Vermiform appendix (tissue), 1 donor: ENCODE data around the genes TNFSF9, TNFSF14, ADGRE1 and MBD3L5.

DNA sequence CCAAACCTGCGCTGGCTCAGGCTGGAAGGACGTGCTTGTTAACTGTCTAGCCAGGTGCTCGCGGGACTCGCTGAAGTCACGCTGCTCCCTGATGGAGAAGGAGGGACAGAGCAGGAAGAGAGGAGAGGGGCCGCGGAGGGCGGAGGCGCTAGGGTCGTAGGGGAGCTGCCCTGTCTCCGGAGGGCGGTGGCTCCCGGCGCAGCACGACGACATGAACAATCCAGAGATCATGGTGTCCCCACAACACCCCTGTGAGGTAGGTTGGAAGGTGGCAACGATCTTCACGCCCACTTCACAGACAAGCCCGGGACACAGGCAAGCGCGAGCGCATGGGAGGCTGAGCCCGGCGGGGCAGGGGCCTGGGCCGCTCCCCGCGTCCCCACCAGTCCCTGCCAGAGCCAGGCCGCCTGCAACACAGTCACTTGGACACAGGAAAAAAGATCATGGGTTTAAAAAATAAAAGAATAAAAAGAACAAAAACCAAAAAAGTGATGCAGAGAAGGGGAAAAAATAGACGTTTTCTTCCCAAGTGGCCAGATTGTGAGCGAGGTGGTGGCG lies 10.3 kb downstream of the KHSRP start:
- PRO-cap, result no peak

DNA sequence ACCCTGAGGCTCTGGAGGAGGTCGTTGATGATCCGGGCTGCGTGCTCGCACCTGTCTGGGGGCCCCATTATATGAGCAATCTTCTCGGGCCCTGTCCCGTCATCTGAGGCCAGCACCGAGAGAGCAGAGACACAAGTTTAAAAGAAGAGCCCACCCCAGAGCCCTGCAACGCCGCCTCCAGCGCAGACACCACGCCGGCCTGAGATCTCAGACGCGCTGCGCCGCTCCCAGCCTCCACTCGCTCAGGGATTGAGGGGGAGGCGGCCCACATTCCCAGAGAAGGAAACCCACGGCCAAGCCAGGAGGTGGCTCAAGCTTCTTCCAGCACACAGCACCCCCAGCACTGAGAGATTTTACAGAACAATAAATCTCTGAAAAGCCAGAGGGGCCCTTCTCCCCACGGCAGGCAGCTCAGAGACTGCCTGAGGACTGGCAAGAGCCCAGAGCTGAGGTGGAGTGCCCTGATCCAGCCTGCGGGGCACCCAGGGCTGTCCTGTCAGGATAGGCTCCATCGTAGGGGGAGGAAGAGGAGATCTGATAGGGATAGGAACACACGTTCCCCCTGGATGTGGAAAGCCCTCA lies 7.5 kb downstream of the KHSRP start:
- PRO-cap, result no peak

- PRO-cap, result no peak
Observed at GRCh38 chr19:6516781-6517415, 13.9 kb upstream of the TNFSF9 start.

DNA sequence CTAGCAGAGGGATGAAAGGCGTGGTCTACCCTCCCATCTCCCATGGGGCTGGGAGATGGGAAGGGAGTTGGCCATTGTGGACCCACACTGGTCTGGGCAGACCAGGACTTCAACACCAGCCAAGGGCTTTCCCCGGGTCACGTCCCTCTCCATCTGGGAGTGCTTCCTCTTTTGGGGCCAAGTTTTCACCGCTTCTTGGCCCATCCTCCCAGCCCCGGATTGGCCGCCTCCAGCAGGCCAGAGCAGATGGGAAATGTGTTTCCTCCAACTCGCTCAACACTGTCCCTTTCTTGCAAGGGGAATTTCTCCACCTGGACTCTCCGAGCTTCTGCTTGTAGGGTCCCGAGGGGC lies 2.1 kb upstream of the TNFSF9 start:
- PRO-cap, result unidirectional peak, minus-strand start at position 155 of the sequence

GRCh38 chr19:6530543-6531551 lies at the start of gene TNFSF9:
Gene TNFSF9, plus strand, starts transcription at chr19:6531026.
- PRO-cap, result bidirectional peak, plus-strand start at chr19:6531026, minus-strand start at chr19:6530885

DNA sequence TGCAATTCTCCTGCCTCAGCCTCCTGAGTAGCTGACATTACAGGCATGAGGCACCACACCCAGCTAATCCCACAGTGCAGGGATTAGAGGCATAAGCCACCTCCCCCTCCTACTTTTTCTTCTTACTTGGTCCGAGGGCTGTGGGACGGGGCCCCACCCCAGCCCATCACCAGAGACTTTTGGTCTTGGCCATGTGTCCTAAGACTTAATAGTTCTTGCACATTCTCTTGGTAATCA lies 17.8 kb upstream of the CD70 start:
- PRO-cap, result no peak

DNA sequence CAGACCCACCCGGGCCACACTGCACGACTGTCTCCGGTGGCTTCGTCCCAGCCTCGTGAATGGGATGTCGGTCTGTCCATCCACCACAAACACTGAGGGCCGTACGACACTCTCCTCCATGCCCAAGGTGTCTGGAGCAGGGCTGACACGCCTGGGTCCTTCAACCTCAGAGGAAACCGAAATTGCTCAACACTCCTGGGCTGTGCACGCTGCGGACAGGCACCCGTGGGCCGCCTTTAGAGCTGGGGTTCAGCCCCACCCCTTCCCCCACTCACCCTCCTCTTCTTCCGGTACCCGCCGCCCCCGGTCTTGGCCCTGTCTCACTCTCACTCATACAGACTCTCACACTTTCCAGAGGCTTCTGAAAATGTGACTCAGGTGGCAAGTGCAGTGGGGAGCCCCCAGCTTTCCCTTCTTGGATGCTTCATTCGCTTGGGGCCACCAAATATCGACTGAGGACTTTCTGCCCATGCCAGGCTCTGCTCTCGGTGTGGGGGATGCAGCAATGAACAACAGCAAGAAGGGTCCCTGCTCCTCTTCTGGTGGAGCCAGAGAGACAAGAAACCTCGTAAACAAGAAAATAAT lies at the start of gene TNFSF14:
TNFSF14 (minus strand) TSS at position 211 of the 585 bp plus-strand sequence.
- PRO-cap, result no peak

GRCh38 chr19:6678906-6679808 lies 9.2 kb upstream of the TNFSF14 start:
- PRO-cap, result no peak

DNA sequence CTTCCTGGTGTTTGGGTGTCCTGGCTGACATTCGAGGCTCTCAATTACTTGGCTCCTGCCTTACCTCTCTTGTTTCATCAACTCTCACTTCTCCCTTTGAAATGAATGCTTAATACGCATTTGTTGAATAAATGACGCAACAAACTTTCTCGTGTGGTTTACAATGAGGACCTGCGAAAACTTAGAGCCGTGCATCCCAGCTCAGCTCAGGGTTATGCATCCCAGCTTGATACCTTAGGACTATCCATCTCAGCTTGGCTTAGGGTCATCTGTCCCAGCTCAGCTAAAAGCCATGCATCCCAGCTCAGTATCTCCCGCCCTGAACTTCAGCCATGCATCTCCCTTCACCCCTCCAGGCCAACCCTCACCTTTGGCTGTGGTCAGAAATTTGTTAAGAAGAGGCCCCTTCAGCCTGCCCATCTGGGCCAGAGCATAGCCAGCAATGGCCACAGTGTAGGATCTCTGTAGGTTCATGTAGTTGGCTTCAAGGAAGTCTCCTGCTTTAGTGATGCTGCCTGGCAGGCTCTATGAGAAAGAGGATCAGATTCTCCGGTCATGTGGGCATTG lies 16.5 kb upstream of the TNFSF14 start:
- PRO-cap, result no peak

DNA sequence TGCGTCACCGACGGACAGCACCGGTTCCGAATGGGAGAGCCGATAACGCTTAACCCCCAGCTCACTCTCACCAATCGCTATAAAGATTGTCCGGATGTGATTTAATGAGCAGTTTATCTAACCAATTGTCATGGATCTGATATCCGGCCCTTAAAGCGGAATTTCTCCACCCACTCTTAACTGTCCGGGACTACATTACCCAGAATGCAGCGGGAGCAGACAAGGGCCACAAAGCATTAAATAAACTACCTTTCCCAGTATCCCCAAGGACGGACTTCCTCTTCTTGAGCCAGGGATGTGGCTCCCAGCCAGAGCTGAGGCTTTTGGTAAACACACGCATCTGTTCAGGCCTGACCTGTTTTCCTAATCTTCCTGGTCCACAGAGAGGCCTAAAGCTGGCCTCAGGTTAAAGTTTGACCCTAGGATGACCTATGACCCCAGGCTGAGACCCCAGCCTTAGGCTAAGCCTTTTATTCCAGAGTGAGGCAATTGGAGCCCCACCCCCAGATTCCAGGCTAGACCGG lies 404 bp upstream of the GPR108 start:
- PRO-cap, result no peak

DNA sequence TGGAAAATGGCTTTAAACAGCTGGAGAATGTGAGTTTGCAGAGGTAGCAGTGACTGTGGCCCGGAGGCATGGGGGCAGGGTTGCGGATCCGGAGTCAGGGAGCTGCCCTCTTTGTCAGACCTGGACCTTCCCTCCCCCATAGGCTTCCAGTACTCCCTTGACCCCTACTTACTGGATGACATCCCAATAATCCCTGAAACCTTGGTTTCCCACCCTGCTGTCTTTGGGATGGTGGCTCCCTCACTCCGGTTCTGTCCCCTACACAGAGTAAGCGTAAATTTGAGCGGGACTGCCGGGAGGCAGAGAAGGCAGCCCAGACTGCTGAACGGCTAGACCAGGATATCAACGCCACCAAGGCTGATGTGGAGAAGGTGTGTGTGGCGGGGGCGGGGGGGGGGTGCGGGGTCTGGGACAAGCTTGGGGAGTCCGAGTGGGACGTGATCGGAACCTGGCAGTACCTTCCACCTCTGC lies 3.8 kb downstream of the TRIP10 start:
- PRO-cap, result no peak

- PRO-cap, result no peak
Observed at GRCh38 chr19:6827893-6829284, 55.9 kb downstream of the VAV1 start.

- PRO-cap, result unidirectional peak, plus-strand start at chr19:6887580
Observed at GRCh38 chr19:6887240-6887653, at the start of gene ADGRE1. Gene ADGRE1, plus strand, starts transcription at chr19:6887579.

GRCh38 chr19:7030178-7030876 lies at the start of gene MBD3L5:
Gene MBD3L5, plus strand, starts transcription at chr19:7030578.
- PRO-cap, result no peak

DNA sequence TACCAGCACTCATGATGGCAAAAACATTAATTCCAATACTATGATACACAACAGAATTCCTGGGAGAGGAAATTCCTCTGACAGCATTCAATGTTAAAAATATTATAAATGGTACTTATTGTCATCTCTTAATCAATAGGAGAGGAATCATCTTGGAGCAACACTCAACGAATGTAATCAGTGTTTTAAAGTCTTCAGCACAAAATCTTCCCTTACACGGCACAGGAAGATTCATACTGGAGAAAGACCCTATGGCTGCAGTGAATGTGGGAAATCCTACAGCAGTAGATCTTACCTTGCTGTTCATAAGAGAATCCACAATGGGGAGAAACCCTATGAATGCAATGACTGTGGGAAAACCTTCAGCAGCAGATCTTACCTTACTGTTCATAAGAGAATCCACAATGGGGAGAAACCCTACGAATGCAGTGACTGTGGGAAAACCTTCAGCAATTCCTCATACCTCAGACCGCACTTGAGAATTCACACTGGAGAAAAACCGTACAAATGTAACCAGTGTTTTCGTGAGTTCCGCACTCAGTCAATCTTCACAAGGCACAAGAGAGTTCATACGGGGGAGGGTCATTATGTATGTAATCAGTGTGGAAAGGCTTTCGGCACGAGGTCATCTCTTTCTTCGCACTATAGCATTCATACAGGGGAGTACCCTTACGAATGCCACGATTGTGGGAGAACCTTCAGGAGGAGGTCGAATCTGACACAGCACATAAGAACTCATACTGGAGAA lies 13.4 kb downstream of the ZNF557 start:
- PRO-cap, result no peak

DNA sequence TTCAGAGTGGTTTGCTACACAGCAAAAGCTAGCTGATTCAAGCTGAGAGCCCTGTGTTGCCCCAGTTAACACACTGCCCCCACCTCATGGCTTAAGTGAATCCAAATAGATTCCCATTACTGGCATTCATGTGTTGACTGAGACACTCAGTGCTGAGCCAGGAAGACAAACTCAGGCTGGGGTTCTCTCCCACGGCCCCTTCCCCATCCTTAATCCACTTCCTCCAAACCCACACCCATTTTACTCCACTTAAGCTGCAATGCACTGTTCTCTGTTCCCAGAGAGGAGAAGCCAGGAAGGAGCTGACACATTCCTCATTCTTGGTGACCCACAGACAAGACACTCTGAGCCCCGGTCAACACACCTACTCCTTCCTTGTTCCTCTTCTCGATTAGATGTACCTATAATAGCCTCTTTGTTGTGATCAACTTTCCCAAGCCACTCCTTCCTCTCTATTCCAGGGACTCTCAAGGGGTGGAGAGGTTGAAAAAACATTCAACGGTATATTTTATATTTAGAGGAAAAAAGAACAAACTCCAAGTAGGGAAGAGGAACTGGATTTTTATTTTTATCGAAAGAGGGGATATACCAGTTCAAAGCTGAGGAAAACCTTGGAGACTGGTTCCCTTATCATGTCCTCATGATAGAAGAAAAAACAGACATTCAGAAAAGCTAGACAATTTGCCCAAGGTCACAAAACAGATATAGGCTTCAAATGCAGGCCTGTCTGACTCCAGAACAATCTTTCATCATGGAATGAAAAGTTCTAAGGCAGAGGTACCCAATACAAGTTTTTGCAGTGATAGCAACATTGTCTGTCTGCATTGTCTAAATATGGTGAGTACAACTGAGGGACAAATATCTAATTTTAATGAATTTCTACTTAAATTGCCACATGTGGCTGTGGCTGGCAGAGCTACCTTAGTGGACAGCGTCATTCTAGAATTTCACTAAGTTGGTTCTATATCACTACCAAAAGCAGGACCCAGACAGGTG lies 46.9 kb downstream of the INSR start:
- PRO-cap, result unidirectional peak, plus-strand start at position 280 of the sequence

DNA sequence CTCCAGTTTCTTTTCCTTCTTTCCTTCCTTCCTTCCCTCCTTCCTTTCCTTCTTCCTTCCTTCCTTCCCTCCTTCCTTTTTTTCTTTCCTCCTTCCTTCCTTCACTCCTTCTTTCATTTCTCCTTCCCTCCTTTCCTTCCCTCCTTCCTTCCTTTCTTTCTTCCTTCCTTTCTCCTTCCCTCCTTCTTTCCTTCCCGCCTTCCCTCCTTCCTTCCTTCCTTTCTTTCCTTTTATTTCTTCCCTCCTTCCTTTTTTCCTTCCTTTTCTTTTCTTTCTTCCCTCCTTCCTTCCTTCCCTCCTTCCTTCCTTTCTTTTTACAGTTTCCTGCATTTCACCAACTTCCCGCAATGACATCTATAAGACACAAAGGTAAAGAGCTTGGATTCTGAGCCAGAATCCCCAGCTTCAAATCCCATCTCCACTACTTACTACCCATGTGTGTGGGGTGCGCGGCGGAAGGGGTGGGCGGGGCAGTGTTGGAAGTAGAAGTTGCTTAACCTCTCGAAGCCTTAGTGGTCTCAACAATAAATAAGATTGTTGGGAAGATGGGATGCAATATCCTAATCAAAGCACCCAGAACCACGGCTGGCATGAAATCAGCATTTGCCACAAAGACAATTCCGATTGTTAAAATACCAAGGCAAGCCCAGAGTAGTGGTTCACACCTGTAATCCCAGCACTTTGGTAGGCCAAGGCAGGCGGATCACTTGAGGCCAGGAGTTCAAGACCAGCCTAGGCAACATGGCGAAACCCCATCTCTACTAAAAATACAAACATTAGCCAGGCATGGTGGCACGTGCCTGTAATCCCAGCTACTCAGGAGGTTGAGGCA lies 35.1 kb downstream of the INSR start:
- PRO-cap, result no peak

- PRO-cap, result bidirectional peak, plus-strand start at chr19:7395206, minus-strand start at chr19:7394990
Observed at GRCh38 chr19:7394571-7395282, 46.0 kb downstream of the ARHGEF18 start.

DNA sequence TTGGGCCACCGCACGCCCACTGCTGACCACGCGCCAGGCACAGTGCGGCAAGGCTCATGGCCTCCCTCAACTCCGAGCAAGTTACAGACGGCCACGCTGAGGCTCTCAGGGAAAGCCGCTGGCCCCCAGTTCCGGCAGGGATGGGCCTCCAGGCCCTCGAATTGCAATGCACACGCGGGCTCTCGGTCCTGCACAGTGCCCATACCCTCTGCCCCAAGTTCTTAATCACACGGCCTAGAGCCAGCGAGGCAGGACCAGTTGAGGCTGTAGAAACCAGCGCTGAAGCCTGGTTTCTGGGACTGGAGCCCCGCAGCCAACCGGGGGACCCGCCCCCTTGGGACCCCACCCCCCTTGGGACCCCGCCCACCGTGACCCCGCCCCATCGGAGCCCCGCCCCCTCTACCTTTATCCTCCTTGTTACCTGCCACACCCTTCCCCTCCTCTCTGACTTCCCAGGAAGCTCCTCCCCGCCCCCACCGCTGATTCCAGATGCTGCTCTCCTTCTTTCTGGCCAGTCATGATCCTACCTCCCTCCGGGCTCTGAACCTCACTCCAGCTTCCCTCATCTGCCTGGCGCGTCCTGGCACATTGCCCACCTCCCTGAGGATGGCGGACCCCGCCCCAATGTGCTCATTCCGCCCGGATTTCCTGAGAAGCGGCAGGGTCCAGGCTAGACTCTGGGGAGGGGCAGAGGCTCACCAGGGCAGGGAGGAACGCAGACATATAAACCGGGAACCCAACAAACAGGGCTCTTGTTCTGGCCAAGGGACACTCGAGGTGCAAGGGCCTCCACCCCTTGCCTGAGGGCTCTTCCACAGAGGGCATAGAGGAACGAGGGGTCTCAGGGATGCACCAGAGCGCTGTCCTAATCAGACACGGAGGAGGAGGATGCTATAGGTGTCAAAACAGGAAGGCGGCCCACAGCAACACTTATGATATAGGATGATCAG lies 5.8 kb downstream of the PEX11G start:
- PRO-cap, result bidirectional peak, plus-strand start at position 690 of the sequence, minus-strand start at position 542 of the sequence

DNA sequence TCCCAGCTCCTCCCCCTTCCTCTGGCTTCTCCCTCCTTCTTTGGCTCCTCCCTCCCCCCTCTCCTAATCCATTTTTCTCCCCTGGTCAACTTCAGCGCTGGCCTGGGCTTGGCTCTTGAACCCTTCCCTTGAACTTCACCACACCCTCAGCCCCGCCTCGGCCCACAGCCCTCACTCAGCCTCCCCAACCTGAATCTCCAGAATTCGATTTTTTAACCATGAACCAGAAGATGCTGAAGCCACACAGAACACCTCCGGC lies 9.1 kb upstream of the ZNF358 start:
- PRO-cap, result no peak